Frontal cortex (tissue), 2 donors: ENCODE data around the gene LBHD2.

GRCh38 chr14:101819577-101820149 is 58.2 kb downstream of the PPP2R5C start:
- RAMPAGE, long total RNA: no peak

GRCh38 chr14:101822765-101823376 is 61.4 kb downstream of the PPP2R5C start:
- RAMPAGE, long total RNA: no peak

GRCh38 chr14:101843636-101844894 is 82.6 kb downstream of the PPP2R5C start:
- RAMPAGE, long total RNA: no peak

- RAMPAGE, long total RNA: no peak
Observed at GRCh38 chr14:101862071-101862605, 100.6 kb downstream of the PPP2R5C start.

GRCh38 chr14:102450180-102450686 is 59.3 kb downstream of the ANKRD9 start:
- RAMPAGE, long total RNA: no peak

GRCh38 chr14:102497896-102498238 is 11.7 kb downstream of the ANKRD9 start:
- RAMPAGE, long total RNA: no peak

DNA sequence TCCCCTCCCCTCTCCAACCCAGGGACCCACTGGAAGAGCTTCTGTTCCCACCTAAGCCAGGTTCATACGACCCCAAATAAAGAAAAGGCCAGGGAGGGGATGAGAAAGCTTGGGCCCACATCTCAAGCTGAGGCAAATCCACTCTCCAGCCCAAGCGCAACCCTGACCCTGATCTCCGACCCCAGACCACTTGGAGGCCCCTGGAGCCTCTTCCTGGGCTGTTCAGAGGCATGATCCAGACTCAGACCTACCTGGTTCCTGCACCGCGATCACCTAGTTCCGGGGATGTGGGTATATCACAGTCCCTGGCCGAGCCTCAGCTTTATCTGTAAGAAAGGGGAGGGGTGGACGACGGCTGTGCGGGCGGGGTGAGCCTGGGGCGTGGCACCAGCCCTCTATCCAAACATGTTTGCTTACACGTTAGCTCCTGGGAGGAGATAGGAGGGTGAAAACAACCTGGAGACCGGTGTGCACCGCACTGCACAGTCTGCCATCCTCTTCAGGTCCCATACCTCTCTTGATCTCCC is 1.3 kb downstream of the ANKRD9 start:
- RAMPAGE, long total RNA: no peak

- RAMPAGE, long total RNA: no peak
Observed at GRCh38 chr14:102545406-102546292, 36.1 kb upstream of the ANKRD9 start.

GRCh38 chr14:102554591-102555526 is 37.6 kb upstream of the RCOR1 start:
- RAMPAGE, long total RNA: no peak

GRCh38 chr14:102592740-102593685 is 564 bp downstream of the RCOR1 start:
- RAMPAGE, long total RNA: no peak

GRCh38 chr14:102707222-102707550 is 70.1 kb upstream of the TRAF3 start:
- RAMPAGE, long total RNA: no peak

DNA sequence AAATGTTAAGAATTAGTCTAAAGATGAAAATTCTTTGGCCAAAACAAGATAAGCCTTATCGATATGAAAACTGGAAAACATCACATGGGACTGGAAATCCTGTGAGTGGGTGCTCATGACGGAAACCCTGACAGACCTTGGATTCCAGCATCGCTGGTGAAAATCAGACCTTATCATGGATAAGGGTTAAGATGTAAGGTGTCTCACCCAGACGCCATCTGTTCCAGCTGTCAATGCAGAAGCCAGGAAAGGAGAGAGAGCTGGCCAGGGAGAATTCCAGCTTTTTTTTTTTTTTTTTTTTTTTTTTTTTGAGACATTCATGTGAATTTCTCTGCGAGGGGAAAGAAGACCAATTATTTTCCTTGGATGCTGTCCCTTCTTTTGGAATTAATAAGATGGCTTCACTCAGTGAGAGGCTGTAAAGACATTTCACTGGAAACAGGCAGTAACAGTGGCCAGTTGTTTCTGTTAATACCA is 1.8 kb downstream of the TRAF3 start:
- RAMPAGE, long total RNA: no peak

GRCh38 chr14:102870187-102870887 is 52.1 kb upstream of the AMN start:
- RAMPAGE, long total RNA: no peak

DNA sequence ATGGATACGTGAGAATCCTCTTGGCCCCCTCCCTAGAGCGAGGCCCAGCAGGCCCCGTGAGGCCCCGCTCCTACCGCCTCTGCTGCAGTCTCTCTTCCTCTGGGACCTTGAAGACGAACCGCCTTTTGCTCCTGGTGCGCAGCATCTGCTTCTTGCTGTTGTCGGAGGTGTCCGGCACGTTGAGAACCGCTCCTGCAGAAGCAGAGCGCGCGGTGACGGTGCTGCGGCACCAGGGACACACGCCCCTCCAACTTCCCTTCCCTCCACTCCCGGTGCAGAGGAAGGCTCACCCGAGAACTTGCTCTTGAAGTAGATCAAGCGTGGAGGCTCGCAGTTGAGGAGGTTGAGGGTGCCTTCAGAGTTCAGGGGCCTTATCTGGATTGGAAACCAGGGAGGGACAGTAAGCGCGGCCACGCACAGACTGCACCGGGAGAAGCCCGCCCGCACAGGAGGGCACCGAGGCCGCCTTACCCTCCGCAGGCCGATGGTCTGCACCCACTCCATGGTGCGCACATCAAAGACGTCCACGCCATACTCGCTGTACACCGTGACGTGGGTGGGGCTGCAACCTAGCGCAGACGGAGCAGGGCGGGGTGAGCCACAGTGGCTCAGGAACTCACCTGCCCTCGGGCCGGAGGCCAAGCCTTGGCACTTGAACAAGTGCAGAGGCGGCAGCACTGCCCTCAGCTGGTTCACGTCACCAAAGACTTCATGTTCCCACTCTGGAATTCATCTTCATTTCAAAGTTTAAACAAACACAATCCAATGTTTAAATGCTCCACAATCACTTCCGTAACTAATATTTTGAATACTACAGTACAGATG is 17.5 kb downstream of the AMN start:
- RAMPAGE, long total RNA: no peak

- RAMPAGE, long total RNA: no peak
Observed at GRCh38 chr14:103023675-103024310, 33.6 kb downstream of the CDC42BPB start.

GRCh38 chr14:103056208-103056890 is 1.0 kb downstream of the CDC42BPB start:
- RAMPAGE, long total RNA: no peak

GRCh38 chr14:103072934-103073953 is 10.8 kb upstream of the LBHD2 start:
- RAMPAGE, long total RNA: no peak

DNA sequence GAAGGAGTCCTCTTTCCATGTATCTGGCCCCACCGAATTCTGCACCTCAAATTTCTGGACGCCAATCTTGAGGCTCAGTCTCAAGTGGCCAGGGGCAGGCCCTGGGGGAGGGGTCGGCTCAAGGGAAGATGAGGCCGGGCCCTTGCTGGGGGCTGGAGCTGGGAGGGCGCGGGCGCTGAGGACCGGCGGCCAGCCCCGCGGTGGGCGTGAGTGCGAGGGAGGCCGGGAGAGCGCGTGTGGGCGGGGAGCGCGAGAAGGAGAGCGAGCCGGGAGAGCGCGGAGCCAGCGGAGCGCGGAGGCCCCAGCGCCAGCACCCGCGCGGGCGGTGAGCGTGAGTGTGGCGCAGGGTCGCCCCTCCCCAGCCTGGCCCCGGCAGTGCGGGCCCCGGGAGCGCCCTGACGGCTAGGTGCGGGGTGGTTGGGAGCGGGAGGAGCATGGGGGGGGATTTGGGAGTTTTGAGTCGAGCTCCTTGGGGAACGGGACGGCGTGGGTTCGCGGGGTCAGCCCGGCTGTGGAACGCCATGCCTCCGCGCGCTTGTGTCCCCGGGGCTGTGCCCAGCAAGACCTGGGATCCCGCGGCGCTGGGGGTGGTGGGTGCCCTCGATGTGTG is at the start of gene LBHD2:
TSS of gene LBHD2 (plus strand) at position 269 of the 610 bp plus-strand sequence.
- RAMPAGE, long total RNA: no peak

DNA sequence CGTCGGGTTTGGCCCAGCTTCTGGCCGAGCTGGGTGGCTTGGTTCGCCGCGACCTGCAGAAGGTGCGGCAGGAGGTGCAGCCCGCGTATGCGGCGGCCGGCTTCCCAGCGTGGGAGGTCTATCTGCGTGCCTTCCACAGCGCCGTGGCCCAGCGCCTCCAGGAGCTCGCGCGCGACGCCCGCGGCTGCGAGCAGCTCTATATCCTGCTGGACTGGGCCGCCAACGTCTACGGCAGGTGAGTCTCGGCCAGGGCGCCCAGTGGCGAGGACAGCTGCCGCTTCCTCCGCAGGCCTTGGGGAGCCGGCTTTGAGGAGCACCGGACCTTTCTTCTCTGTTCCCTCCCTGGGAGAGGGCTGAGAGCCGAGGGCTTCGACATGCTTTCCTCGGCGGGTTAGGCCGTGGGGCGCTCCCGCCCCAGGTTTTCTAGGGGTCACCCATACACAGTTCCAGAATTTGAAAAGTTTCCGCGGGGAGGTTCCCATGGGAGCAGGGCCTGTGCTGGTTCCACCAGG is 8.1 kb downstream of the EXOC3L4 start:
- RAMPAGE, long total RNA: no peak

- RAMPAGE, long total RNA: no peak
Observed at GRCh38 chr14:103107997-103108594, 13.6 kb downstream of the EXOC3L4 start.